Sciatic nerve (tissue), 1 donor: ENCODE results near the gene PABPN1L.

GRCh38 chr16:87837839-87838568, 31.3 kb downstream of the SLC7A5 start:
- PRO-cap = no peak

- PRO-cap = no peak
Observed at GRCh38 chr16:87841472-87842356, 27.6 kb downstream of the SLC7A5 start.

DNA sequence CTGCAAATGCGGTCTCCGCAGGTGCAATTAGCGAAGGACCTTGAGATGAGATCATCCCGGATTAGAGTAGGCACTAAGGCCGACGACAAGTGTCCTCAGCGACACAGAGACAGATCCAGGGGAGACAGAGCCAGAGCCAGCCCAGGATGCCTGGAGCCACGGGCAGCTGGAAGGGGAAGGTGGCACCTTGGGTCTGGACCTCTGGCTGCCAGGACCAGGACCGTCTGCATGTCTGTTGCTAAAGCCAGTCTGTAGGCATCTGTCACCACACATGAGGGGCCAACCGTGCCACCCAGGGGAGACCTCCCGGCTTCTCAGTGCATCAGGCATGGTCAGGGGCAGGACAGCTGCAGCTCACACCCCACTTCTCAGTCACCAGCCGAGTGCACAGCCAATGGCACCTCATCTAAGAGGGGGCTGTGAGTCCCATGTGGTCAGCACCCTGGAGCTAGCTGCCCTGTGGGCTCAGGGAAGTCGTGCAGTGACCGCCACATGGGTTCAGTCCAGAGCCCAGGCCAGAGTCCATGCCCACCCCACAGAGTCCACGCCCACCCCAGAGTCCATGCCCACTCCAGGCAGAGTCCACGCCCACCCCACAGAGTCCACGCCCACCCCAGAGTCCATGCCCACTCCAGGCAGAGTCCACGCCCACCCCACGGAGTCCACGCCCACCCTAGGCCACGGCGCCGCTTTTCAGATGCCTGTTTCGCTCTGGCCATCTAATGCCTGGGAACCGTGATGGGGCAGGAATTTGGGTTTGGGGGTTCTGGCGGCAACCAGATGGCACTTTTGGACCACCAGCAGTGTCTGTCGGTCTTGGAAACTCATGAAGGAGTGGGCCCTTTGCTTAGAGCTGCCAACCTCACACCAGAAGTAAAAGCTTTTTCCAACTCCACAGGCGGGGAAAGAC, 24.2 kb downstream of the SLC7A5 start:
- PRO-cap = no peak

- PRO-cap = no peak
Observed at GRCh38 chr16:87847326-87848024, 21.8 kb downstream of the SLC7A5 start.

GRCh38 chr16:87870403-87871283, 1.3 kb upstream of the SLC7A5 start:
- PRO-cap = no peak

DNA sequence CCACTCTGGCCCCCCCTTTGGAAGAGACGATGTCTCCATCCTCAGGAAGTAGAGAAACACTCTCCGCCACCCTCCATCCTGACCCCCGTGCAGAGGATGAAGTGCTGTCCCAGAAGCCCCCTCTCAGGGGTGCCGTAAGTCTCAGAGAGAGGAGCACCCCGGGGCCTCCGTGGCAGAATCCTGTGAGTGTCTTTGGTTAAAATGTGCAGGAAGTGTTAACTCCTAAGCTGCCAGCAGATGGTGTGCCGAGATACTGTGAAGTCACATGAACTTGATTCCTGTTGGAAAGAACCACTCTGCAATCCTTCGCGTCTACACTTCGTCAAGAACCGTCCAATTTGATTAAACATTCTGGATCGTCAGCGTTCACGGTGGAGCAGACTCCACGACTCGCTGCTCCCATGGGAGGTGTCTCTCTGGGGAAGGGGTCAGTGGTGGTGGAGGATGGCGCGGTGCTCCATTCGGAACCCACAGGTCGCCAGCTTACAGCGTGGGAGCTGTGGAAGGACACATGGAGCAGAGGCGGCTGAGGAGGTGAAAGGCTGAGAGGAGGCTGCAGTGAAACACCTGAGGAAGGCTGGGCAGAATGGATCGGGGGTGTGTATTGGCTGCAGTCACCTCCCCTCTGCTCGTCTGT, 5.7 kb downstream of the BANP start:
- PRO-cap = no peak

GRCh38 chr16:87986480-87986794, 35.2 kb downstream of the BANP start:
- PRO-cap = no peak

DNA sequence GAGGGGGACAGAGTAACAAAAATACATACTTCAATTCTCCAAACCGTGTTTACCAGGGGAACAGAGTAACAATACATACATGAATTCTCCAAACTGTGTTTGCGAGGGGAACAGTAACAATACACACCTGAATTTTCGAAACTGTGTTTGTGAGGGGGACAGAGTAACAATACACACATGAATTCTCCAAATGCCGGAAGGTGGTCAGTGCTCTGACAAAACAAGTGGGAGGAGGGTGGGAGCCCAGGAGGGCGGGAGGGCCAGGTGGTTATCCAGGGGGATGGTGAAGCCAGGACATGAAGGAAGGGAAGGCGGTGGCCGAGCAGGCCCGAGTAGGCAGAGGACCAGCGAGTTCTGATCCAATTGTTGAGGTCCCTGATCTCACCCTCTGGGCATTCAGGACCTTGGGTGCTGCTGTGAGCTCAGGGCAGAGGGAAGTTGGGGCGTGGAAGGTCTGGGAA, 75.5 kb downstream of the BANP start:
- PRO-cap = no peak

- PRO-cap = no peak
Observed at GRCh38 chr16:88086670-88087192, 135.5 kb downstream of the BANP start.

DNA sequence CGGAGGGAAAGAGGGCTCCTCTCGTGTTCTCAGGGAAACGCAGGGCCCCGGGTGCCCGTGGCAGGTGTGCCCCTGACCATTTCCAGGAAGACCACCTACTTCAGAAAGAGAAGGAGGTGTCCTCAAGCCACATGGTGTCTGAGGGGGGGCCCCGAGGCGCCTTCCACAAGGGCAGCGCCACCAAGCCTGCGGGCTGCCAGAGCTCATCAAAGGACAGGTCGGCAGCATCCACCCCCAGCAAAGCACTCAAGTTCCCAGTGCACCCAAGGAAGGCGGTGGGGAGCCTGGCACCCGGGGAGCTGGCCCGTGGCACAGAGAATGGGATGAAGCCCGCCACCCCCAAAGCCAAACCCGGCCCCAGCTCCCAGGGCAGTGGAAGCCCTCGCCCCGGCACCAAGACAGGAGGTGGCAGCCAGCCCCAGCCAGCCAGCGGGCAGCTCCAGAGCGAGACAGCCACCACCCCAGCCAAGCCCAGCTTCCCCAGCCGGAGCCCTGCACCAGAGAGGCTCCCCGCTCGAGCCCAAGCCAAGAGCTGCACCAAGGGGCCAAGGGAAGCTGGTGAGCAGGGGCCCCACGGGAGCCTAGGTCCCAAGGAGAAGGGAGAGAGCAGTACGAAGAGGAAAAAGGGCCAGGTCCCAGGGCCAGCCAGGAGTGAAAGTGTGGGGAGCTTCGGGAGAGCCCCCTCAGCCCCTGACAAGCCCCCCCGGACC, 14.6 kb upstream of the ZFPM1 start:
- PRO-cap = no peak

DNA sequence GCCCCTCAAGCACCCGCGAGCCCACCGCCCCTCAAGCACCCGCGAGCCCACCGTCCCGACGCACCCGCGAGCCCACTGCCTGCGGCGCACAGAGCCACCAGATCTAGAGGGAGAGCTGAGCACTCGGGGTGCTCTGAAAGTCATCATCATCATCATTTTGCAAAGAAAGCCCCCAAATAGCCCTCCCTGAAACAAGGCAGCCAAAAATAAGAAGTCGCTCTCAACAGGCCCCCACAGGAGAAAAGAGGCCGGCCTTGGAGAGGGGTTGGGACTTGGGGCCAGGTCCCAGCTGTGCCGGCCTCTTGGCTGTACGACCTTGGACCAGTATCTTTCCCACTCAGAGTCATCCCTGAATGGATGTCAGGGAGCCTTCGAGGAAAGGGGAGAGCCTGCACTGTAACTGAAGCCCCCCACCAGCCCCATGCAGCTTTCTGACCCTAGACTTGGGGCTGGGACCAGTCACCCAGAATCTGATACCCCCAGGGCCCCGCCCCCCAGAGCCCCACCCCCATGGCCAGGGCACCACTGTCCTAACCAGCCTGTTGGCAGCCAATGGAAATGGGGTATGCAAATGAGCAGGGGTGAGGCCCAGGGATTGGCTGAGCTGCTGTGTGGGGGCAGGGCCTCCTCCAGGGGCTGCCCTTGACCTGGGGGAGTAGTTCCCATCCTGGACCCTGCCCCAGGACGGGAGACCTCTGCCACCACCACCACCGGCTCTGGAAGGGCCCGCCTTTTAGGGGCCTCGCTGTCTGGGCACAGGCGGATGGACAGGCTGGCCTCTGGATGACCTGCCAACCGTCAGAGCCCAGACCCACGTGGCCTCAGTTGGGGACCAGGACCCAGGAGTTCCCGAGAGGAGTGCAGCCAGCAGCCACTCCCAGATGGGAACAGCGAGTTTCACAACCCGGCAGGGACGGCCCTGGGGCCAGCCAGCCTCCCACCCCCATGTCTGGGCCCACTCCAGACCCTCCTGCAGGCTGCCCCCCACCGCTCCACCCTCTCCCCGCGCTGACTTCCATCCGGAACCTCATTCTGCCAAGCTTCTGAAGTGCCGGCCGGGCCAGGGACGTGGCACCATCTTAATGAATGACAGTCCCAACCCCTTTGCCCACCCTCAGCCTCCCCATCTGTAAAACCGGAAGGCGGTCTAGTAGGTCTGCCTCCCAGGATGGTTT, 15.5 kb downstream of the ZFPM1 start:
- PRO-cap = no peak

DNA sequence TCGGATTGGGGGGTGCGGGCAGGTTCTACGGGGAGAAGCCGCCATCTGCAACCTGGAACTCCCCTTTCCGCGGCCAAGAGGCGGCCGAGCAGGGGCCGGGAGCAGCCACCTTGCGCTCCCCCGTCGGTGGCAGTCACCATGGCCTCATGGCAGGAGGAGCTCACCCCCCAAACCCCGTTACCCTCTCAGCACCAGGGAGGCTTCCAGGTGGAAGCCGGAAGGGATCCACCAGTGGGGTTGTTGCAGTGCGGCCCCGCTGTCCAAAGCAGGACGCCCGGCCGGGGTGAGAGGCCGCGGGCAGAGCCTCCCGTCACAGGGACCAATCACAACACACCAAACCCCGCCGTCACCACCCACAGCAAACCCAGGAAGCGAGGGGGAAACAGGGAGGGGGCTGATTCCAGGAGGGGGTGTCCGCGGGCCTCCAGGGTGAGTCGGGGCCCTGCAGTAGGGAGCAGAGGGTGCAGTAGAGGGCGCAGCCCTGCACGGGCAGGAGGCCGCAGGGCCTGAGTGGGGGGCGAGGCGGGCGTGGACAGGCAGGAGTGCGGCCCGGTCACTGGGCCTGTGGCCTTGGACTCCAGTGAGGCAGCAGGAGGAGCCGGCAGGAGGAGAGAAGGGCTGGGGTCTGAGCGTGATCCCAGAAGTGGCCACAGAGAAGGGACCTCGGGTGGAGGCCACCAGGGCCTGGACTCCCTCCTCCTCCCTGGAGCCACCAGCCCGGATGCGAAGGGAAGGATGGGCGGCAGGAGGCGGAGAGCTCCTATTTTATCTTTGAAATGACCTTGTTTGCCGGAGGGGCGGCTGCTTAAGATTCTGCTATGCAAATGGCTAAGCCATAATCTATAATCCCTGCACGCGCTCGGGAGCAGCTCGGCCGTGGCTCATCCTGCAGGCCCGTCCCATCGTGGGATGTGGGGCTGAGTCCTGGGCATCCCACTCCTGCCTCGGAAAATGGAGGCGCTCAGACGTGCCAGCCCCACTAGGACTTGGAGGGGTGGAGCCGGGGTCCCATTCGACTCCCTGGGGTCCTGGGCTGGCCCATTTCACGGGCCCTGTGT, 41.4 kb downstream of the ZFPM1 start:
- PRO-cap = no peak

DNA sequence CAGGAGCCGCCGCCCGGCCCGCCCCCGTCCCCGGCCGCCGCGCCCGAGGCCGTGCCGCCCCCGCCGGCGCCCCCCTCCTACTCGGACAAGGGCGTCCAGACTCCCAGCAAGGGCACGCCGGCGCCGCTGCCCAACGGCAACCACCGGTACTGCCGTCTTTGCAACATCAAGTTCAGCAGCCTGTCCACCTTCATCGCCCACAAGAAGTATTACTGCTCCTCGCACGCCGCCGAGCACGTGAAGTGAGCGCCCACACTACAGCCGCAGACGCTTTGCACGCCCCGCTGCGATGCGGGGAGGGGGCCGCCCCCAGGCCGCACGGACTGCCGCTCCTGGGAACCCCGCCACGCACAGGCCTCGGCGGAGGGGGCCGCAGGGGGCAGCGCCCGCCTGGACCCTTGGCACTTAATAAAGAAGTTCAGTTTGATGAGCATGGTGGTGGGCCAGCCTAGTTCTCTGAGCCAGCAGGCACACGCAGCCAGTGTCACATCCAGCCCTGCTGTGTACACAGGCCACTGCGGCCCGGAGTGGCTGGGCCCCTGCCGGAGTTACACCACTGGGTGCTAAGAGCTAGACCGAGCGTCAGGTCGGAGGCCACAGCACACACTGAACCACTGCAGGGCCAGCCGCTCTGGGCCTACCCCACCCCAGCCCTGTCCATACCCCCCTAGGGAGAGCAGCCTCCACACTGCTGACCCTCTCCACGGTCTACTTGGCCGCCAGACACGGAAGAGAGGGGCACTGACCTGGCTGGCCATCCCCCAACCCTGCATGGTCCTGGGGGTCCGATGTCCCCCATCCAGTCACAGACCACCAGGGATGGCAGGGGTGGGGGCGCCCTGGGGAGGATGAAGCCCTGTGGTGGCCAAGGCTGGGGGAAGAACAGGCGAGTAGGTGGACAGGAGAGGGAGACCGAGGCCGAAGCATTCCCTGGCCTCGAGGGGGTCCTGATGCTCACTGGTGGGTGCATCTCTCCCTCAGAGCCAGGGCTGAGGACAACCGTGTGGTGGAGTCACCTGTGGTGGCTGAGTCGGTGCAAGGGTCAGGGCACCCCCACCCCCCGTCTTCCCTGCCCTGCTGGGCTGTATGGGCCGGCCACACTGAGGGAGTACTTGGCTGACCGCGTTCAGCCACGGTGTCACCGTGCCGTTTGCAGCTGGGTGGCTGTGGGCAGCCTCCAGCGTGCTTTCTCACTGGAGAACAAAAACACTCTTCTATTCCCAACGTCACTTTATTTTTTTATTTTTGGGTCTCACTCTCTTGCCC, 35.0 kb upstream of the ZC3H18 start:
- PRO-cap = no peak

GRCh38 chr16:88697127-88697838, 8.9 kb downstream of the RNF166 start:
- PRO-cap = bidirectional peak, plus-strand start at chr16:88697766, minus-strand start at chr16:88697624

GRCh38 chr16:88744829-88745507, 38.7 kb downstream of the CTU2 start:
- PRO-cap = no peak

DNA sequence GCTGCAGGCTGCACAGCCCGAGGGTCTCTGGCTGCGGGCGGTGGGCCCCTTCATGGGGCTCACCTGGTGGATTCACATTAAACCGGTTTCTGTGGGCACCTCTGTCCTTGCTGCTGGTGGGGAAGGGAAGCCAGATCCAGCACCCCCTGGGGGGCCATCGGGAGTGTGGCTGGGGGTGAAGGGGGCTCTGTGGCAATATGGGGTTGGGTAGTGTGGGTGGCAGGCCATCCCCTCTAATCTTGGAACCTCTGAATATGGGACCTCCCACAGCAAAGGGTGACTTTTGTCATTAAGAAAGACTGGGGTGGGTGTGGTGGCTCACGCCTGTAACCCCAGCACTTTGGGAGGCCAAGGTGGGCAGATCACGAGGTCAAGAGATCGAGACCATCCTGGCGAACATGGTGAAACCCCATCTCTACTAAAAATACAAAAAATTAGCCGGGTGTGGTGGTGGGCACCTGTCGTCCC, 3.3 kb downstream of the APRT start:
- PRO-cap = no peak

- PRO-cap = no peak
Observed at GRCh38 chr16:88855860-88856658, 688 bp downstream of the GALNS start.

DNA sequence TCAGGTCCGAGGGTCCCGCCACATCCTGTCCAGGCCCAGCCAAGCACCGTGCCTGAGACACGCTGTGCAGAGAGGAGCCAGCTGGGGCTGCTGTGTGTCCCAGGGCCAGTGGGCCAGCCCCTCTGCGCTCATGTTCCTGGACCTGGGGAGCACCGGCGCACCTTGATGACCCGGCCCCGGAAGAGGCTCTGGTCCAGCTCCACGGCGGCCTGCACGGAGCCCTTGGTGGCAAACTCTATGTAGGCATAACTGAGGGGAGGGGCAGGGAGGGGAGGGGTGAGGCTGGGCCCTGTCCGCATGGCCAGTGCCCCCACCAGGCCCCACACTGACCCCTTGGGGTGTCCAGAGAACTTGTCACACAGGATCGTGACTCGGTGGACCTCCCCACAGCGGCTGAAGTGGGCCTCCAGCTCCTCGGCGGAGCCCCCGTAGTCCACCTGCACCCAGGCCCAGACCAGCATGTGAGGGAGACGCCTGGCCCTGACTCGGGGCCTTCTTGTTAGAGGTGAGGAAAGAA, 1.7 kb downstream of the PABPN1L start:
- PRO-cap = no peak

- PRO-cap = no peak
Observed at GRCh38 chr16:88866519-88866995, at the start of gene PABPN1L. PABPN1L (minus strand) TSS chr16:88866660.

DNA sequence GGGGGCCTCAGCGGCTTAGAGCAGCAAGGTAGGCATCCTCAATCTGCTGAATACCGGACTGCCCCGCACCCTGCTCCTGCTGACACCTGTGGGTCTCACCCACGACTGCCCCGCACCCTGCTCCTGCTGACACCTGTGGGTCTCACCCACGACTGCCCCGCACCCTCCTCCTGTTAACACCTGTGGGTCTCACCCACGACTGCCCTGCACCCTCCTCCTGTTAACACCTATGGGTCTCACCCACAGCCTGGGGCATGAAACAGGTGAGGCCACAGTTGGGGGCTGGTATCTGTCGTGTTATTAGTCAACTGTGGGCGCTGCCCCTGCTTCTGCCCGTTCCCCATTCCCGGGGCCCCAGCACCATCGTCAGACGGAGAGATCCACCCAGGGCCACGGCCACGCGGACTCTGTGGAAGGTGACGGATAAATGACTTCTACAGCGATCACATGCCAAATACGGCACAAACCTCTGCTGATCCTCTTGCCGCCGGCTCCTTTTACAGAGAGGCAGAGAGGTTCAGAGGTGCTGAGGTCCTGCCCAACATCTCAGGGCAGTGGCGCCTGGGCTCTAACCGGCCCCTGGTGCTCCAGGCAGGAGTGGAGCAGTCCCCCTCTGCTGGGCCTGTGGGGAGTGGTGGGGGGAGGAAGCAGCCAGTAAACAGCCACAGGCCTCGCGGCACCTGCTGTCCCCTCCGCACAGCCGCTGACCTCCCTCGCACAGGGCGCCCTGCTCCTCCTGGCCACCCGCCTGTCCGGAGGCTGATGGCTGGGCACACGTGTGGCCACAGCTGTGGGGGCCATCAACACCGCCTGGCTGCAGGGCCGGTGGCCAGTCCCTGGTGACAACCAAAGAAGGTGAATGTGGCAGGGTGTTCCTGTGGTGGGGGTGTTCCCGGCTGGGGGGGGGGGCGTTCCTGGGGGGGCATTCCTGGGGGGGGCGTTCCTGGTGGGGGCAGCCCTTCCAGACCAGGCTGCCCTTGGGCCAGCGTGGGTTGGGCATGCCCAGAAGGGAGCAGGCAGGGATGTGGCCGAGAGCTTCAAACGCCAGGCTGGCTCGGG, 36.6 kb upstream of the PABPN1L start:
- PRO-cap = no peak